UCH-1 (cell line): Measurements from ENCODE around the gene PIP.

GRCh38 chr7:141013954-141014578 lies 686 bp downstream of the MRPS33 start:
- RRBS, result no CpG with 5 or more reads among the region's 20 CpGs

- RRBS, result no CpG with 5 or more reads among the region's 3 CpGs
Measured at GRCh38 chr7:141302393-141303091, 228.7 kb downstream of the TMEM178B start.

GRCh38 chr7:141366015-141366913 lies 184.9 kb upstream of the AGK start:
- RRBS, result no CpG with 5 or more reads among the region's 12 CpGs

GRCh38 chr7:141656540-141657041 lies 45.4 kb downstream of the DENND11 start:
- RRBS, result no CpG with 5 or more reads among the region's 6 CpGs

DNA sequence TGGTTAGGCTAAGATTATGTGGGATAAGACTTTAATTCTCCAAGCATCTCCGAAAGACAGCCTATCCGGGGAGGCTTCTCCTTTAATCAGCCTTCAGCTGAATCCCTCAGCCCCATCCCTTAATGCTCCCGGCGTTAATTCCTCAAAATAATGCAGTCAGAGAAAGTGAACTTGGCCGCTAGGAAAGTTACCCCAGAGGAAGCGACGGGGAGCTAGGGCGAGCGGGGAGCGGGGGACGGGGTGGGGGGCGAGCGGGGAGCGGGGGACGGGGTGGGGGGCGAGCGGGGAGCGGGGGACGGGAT lies 871 bp downstream of the DENND11 start:
- RRBS, result 24% methylated on average over 2 of the region's 19 CpGs

DNA sequence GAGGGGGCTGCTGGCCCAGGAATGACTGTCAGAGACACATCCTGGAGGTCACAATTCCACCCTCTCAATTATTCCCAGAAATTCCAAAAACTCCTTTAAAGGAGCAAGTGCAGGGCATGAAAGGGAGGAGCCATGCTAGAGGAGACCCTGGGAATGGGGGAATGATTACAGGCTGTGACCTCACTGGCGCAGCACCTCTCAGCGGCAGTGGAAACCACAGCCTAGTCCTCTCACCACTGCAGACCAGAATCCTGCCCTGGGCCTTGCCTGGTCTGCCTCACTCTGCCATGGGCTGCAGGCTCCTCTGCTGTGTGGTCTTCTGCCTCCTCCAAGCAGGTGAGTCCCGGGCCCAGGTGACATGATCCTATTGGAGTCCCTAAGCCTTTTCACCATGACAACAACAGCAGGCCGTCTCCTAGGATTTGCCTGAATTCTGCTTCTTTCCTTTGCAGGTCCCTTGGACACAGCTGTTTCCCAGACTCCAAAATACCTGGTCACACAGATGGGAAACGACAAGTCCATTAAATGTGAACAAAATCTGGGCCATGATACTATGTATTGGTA lies 50.5 kb upstream of the PRSS58 start:
- RRBS, result no CpG with 5 or more reads among the region's 5 CpGs

GRCh38 chr7:142500370-142500821 lies 242.5 kb upstream of the PRSS58 start:
- RRBS, result no CpG with 5 or more reads among the region's 4 CpGs

- RRBS, result no CpG with 5 or more reads among the region's 1 CpG
Measured at GRCh38 chr7:142544082-142544357, 205.3 kb upstream of the PRSS1 start.

- RRBS, result no CpG with 5 or more reads among the region's 1 CpG
Measured at GRCh38 chr7:142670469-142670838, 78.8 kb upstream of the PRSS1 start.

GRCh38 chr7:142716571-142716972 lies 32.7 kb upstream of the PRSS1 start:
- RRBS, result no CpG with 5 or more reads among the region's 2 CpGs

- RRBS, result no CpG with 5 or more reads among the region's 4 CpGs
Measured at GRCh38 chr7:142799223-142799462, 28.4 kb downstream of the PRSS2 start.

- RRBS, result no CpG with 5 or more reads among the region's 5 CpGs
Measured at GRCh38 chr7:142807568-142808234, 36.9 kb downstream of the PRSS2 start.

DNA sequence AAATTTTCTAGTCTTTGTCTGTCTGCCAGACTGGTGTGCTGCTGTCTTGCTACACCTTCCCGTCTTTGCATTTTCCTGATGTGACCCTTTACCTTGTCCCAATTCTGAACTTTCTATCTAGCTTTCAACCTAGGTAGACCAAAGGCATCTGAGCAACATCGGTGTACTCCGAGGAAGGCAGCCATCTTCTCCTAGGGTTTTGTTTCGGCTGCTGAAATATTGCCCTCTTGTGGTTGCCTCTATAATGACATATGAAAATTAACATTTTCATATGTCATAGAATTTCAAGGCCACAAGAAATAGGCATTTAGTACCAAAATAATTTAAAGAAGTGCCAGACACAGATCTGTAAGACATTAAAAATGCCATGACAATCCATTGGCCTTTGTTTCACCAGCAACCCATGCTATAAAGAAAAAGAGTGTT lies 23.5 kb downstream of the OR9A2 start:
- RRBS, result no CpG with 5 or more reads among the region's 4 CpGs

DNA sequence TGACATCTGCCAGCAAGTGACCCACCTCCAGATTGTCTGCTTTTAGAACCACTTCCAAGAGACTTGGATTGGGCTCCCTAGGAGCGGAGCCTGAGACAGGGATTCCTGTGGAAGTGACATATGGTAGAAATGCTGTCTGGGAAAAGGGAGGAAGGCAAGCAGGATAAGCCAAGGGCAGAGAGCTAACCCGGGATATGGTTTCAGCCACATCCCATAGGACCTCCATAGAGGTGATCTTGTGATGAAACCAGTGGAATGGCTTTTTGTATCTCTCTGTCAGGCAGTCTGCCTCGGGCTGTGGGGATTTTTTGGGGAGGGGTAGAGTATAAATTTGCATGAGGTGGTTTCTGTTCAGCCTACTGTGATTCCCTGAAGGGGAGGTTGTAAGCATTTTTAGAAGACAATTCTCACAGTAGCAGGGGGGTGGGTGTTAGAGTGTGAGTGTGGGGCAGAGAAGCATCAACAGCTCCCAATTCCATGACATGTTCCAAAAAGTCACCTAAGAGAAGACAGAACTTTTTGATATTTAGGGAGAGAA lies 11.9 kb downstream of the OR9A2 start:
- RRBS, result no CpG with 5 or more reads among the region's 3 CpGs

DNA sequence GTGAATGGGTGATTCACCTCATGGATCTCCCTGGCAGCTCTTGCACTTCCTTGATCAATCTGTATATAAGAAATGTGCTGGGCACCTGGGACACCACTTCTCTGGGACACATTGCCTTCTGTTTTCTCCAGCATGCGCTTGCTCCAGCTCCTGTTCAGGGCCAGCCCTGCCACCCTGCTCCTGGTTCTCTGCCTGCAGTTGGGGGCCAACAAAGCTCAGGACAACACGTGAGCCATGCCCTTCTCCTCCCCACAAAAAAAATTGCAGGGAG lies at the start of gene PIP:
Gene PIP, plus strand, starts transcription at position 93 of the 271 bp plus-strand sequence.
- RRBS, result no CpG with 5 or more reads among the region's 2 CpGs

DNA sequence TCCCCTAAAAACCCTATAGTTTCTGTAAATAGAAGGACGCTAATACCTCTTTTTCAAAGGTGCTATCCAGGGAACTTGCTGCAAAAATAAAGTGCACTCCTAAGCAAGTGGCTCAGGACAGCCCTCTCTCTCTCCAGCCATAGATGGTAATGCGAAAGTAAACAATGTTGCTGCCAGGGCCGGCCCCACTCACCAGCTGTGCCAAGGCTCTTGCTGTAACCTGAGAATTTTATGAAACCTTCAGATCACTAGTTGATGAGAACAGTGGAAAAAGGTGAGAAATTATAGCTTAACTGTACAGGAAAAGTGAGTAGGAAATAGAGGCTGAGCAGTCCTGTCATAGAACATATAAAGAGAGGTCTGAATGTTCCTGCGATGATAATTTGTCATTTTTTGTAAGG lies 10.8 kb upstream of the TAS2R39 start:
- RRBS, result no CpG with 5 or more reads among the region's 4 CpGs

DNA sequence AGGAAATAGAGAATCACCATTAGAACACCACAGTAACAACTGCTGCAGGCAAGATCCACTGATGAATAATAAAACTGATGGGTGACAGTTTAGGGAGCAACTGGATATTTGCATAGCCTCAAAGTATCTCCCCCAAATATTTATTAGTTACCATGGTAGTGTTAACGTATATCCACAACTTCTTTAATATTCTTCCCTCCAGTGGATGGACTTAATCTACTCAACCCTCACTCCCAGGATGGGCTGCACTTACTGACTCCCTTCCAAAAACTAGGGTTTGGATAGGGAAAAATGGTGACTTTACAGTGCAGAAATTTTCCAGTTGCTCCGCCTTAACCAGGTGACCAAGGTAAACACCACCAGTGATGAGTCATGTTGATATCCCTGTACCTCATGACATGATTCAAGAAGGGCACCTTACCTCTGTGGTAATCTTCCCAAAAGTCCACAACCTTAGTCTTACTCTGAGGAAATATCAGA lies 3.6 kb upstream of the GSTK1 start:
- RRBS, result no CpG with 5 or more reads among the region's 2 CpGs

- RRBS, result no CpG with 5 or more reads among the region's 7 CpGs
Measured at GRCh38 chr7:143264514-143264924, 1.3 kb downstream of the GSTK1 start.

DNA sequence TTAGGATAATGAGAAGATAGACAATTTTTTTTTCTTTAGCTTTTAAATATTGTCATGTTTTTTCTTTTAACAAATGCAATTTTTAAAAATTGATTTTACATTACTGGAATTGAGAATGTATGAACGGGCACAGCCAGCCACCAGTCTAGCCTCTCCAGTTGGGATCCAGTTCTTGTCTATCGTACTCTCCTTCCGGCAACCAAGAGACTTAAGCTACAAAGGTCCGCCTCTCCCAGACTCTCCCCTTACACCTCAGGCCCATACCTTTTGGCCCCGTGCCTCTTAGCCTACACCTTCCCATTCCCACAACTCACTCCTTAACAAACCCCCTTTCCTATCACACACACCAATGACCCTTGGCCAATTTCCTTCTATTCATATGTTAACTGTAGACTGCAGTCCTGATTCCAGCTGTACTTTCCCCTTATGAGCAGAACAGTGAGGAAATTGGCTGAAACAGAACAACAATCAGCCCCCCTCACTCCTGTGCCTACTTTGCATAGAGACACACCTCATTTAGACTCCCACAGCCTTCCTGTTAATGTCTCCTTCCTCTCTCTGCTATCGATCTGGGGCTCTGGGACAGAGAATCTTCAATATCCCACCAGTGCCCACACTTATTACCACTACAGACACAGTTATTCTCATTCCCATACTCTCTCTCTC lies 1.4 kb upstream of the TMEM139 start:
- RRBS, result no CpG with 5 or more reads among the region's 6 CpGs